K562 (cell line): ENCODE results near the gene TOR3A.

DNA sequence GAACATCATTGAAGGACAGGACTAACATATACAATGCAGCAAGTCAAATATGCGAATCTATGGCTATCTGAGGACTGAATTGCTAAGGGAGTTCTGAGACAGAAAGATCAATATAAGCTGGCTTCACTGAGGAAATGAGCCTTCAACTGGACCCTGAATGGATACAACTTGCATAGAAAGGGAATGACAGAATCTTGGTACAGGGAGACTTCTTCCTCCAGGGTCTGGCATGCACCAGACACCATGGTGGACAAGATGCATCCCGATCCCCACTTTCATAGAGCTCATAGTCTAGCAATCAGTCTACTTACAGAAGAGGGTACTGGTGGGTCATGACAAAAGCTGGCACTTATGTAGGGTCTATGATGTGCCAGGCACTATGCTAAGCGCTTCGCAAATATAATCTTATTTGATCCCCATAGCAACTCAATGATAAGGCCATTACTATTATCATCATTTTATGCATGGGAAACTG is 30.3 kb upstream of the SEC16B start:
- RAMPAGE, long total RNA: no peak
- RRBS: no CpG with 5 or more reads among the region's 4 CpGs
PRO-cap:
- standard: no peak
- CoPRO, capped RNA only, 2 experiments: no peak in any of the 2 experiments
- CoPRO, capped and uncapped RNA, 2 experiments: no peak in any of the 2 experiments
- CoPRO, uncapped RNA only, 2 experiments: no peak in any of the 2 experiments
CAGE:
- cytosol, long polyA plus RNA: no peak
- long polyA plus RNA: no peak
- nucleolus, long total RNA: no peak
- nucleus, long polyA plus RNA: no peak

GRCh38 chr1:178031809-178032283 is 62.0 kb upstream of the SEC16B start:
- RAMPAGE, long total RNA: no peak
PRO-cap:
- standard: no peak
- CoPRO, capped RNA only, 2 experiments: no peak in any of the 2 experiments
- CoPRO, capped and uncapped RNA, 2 experiments: no peak in any of the 2 experiments
- CoPRO, uncapped RNA only, 2 experiments: no peak in any of the 2 experiments
CAGE:
- cytosol, long polyA plus RNA: no peak
- long polyA plus RNA: no peak
- nucleolus, long total RNA: no peak
- nucleus, long polyA plus RNA: no peak

DNA sequence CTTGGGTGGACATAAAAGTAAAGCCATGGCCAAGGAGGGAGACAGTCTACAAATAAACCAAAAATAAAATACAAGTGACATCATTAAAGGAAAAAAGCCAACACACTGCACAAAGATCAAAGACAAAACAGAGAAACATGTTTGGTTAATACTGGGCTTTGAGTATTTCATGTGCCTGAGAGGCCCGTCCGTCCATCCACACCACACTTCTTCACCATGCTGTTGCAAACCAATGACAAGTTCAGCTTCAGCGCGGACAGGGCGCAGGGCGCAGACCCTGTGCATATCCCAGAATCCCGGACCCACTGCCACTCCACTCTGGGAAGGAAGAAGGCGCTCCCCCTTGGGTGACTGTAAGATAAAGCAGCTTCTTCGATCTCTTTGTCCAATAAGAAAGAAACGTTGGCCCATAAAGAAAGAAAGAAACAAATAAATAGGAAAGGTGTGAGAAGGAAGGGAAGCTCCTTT is 836 bp upstream of the RASAL2 start:
- RAMPAGE, long total RNA: no peak
- RRBS: no CpG with 5 or more reads among the region's 10 CpGs
PRO-cap:
- standard: no peak
- CoPRO, capped RNA only, 2 experiments: no peak in any of the 2 experiments
- CoPRO, capped and uncapped RNA, 2 experiments: no peak in any of the 2 experiments
- CoPRO, uncapped RNA only, 2 experiments: no peak in any of the 2 experiments
CAGE:
- cytosol, long polyA plus RNA: no peak
- long polyA plus RNA: no peak
- nucleolus, long total RNA: no peak
- nucleus, long polyA plus RNA: no peak

DNA sequence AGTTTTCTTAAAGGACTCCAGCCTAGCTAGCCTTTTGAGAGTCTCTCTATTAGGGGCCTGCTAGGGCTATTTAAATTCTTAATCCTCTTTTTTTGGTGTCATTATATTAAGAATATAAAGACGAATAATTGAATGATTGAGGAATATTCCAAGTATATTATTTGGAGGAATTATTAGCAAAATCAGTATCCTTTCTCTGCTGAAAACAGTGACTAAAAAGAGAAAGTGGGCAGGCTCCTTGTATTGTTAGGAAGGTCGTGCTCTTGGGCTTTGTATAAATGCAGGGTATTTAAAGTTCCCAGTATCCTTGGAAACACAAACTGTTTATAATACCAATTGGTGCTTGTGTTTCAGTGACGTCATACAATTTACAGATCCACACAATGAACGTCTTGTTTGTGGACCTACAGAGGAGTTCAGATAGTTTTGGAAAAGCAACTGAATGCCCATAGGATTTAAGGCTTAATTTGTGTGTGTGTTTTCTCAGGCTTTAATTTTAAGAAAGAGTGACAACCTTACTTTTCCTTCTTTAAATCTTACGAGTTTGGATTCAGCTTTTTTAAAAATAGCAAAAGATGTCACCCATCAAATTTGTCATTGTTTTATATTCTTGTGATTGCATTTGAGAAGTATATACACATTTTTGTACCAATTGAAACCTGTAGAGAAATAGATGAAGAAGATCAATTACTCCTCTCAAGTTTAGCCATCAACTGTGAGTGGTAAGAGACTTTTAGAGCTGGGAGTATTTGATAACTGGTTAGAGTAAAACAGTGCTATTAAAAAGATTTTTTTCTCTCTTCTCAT is 168.3 kb downstream of the RASAL2 start:
- RAMPAGE, long total RNA: no peak
- RRBS: no CpG with 5 or more reads among the region's 5 CpGs
PRO-cap:
- standard: no peak
- CoPRO, capped RNA only, 2 experiments: no peak in any of the 2 experiments
- CoPRO, capped and uncapped RNA, 2 experiments: no peak in any of the 2 experiments
- CoPRO, uncapped RNA only, 2 experiments: no peak in any of the 2 experiments
CAGE:
- cytosol, long polyA plus RNA: no peak
- long polyA plus RNA: no peak
- nucleolus, long total RNA: no peak
- nucleus, long polyA plus RNA: no peak

GRCh38 chr1:178283316-178283980 is 189.5 kb downstream of the RASAL2 start:
- RAMPAGE, long total RNA: no peak
- RRBS: no CpG with 5 or more reads among the region's 5 CpGs
PRO-cap:
- standard: no peak
- CoPRO, capped RNA only, 2 experiments: no peak in any of the 2 experiments
- CoPRO, capped and uncapped RNA, 2 experiments: no peak in any of the 2 experiments
- CoPRO, uncapped RNA only, 2 experiments: no peak in any of the 2 experiments
CAGE:
- cytosol, long polyA plus RNA: no peak
- long polyA plus RNA: no peak
- nucleolus, long total RNA: no peak
- nucleus, long polyA plus RNA: no peak

GRCh38 chr1:178320434-178320698 is 176.4 kb downstream of the CLEC20A start:
- RAMPAGE, long total RNA: no peak
- RRBS: no CpG with 5 or more reads among the region's 18 CpGs
PRO-cap:
- standard: no peak
- CoPRO, capped RNA only, 2 experiments: no peak in any of the 2 experiments
- CoPRO, capped and uncapped RNA, 2 experiments: no peak in any of the 2 experiments
- CoPRO, uncapped RNA only, 2 experiments: no peak in any of the 2 experiments
CAGE:
- cytosol, long polyA plus RNA: no peak
- long polyA plus RNA: no peak
- nucleolus, long total RNA: no peak
- nucleus, long polyA plus RNA: no peak

GRCh38 chr1:178408950-178409337 is 87.8 kb downstream of the CLEC20A start:
- RAMPAGE, long total RNA: no peak
- RRBS: no CpG with 5 or more reads among the region's 2 CpGs
PRO-cap:
- standard: no peak
- CoPRO, capped RNA only, 2 experiments: no peak in any of the 2 experiments
- CoPRO, capped and uncapped RNA, 2 experiments: no peak in any of the 2 experiments
- CoPRO, uncapped RNA only, 2 experiments: no peak in any of the 2 experiments
CAGE:
- cytosol, long polyA plus RNA: no peak
- long polyA plus RNA: no peak
- nucleolus, long total RNA: no peak
- nucleus, long polyA plus RNA: no peak

DNA sequence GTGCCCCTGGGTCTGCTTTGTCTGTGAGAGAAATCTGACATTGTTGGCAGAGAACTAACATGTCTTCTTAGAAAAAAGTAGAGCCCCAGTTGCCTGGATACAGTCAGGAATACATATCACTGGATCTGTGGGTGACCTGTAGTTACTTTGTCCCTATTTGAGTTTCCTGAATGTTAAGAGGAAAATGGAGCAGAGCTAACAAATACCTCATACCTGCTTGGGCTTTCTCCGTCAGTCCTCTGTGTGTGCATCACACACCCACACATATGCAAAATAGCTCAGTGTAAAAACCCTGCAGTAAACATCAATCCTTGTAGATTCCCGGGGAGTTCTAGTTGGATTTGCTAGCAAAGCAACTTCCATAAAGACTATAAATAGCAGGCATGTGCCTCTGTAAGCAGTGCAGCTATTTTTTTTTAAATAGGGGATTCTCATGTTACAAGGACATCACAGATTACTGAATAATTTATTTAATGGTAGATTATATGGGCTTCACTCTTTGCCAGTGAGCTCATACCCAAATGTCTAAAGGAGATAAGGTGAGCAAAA is 63.0 kb downstream of the TEX35 start:
- RAMPAGE, long total RNA: no peak
- RRBS: no CpG with 5 or more reads among the region's 2 CpGs
PRO-cap:
- standard: no peak
- CoPRO, capped RNA only, 2 experiments: no peak in any of the 2 experiments
- CoPRO, capped and uncapped RNA, 2 experiments: no peak in any of the 2 experiments
- CoPRO, uncapped RNA only, 2 experiments: no peak in any of the 2 experiments
CAGE:
- cytosol, long polyA plus RNA: no peak
- long polyA plus RNA: no peak
- nucleolus, long total RNA: no peak
- nucleus, long polyA plus RNA: no peak

GRCh38 chr1:178933295-178933827 is 62.5 kb upstream of the ANGPTL1 start:
- RAMPAGE, long total RNA: no peak
- RRBS: no CpG with 5 or more reads among the region's 3 CpGs
PRO-cap:
- standard: no peak
- CoPRO, capped RNA only, 2 experiments: no peak in any of the 2 experiments
- CoPRO, capped and uncapped RNA, 2 experiments: no peak in any of the 2 experiments
- CoPRO, uncapped RNA only, 2 experiments: no peak in any of the 2 experiments
CAGE:
- cytosol, long polyA plus RNA: no peak
- long polyA plus RNA: no peak
- nucleolus, long total RNA: no peak
- nucleus, long polyA plus RNA: no peak

DNA sequence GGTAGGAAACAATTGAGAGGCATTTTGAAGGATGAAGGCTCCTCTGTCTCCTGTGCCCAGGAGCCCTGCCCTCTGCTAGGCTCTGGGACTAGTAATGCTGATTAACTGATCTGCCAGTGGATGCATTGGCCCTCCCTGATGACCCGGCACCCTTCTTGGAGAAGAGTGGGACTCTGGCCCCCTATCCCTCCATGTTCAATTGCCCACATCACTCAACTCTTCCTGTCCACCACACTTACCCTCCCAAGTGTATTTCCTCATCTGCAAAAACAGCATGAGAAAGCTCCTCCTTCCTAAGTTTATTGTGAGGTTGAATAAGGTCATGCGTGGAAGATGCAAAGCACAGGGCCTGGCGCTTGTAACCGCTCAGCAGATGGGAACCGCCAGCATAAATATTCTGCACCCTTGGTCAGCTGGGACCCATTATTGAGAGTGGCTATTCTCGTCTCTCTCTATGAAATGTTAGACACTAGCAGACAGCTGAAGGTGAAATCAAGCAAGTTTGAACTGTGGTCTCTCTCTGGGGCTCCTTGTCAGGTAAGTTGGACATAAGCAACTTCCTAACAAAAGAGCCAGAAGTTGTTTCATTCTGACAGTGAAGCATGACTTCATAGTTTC is 63.1 kb upstream of the ANGPTL1 start:
- RAMPAGE, long total RNA: no peak
- RRBS: no CpG with 5 or more reads among the region's 6 CpGs
PRO-cap:
- standard: no peak
- CoPRO, capped RNA only, 2 experiments: no peak in any of the 2 experiments
- CoPRO, capped and uncapped RNA, 2 experiments: no peak in any of the 2 experiments
- CoPRO, uncapped RNA only, 2 experiments: no peak in any of the 2 experiments
CAGE:
- cytosol, long polyA plus RNA: no peak
- long polyA plus RNA: no peak
- nucleolus, long total RNA: no peak
- nucleus, long polyA plus RNA: no peak

DNA sequence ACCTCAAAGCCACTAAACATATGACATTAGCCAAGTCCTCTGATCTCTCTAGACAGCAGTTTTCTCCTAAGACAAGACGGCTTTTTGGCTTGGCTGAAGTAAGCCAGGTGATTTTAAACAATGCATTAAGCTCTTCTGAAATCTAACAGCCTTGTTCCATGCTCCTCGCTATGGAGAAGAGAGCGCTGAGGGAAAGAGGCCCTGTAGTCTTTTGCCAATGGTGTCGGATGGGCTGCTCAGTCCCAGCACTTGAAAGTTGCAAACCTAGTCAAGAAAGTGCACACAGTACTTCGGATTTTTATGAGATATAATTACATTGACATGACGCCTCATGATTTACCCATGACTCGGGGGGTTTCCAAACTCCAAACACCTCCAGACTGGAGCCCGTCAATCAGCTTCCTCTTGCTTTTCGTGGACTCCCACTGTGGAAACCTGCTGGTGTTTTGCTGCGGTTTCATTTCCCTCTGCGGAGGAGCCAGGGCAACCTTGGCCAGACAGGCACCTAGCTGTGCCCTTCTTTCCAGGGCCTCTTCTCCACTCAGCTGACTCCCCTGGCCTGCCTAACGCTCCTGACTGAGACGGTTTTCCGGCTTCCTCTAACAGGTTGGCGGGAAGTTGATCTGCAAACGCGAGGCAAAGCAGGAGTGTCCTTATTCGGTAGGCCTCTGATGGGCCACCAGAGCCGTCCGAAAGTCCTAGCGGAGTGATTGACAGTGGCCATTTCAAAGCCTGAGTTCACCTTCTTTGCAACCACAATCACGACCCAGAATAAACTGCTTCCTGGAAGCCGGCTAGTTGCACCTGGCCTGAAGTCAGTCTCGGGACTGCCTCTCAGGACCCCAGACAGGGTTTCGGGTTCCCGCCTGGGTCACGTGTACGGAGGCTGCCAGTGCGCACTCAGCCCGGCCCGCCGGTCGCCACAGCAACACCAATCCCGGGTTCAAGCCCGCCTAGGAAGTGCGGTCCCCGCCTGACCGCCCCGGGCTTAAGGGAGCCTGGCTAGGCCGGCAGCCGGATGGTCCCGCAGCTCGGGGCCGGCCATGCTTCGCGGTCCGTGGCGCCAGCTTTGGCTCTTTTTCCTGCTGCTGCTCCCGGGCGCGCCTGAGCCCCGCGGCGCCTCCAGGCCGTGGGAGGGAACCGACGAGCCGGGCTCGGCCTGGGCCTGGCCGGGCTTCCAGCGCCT is at the start of gene TOR3A:
Gene TOR3A, plus strand, starts transcription at position 985 of the 1,186 bp plus-strand sequence.
- RAMPAGE, long total RNA: no peak
- RRBS: 2% methylated on average over 21 of the region's 61 CpGs
PRO-cap:
- standard: bidirectional peak, plus-strand start at position 616 of the sequence, minus-strand start at position 578 of the sequence; bidirectional peak, plus-strand start at position 991 of the sequence, minus-strand start at position 829 of the sequence
- CoPRO, capped RNA only, 2 experiments: peak in 2 of 2 experiments; most common plus-strand start position 1,019 of the sequence (in 2); most common minus-strand start position 829 of the sequence (in 2)
- CoPRO, capped and uncapped RNA, 2 experiments: peak in 2 of 2 experiments; most common plus-strand start position 33 of the sequence (in 2); most common minus-strand start position 829 of the sequence (in 1)
- CoPRO, uncapped RNA only, 2 experiments: peak in 2 of 2 experiments; most common plus-strand start position 301 of the sequence (in 1); most common minus-strand start position 125 of the sequence (in 1)
CAGE:
- cytosol, long polyA plus RNA: start-site peak on the plus strand centred at position 984 of the sequence, 67 bp wide, 1,900 and 1,378 reads in 2 replicates
- long polyA plus RNA: start-site peak on the plus strand centred at position 993 of the sequence, 18 bp wide, 152 and 838 reads in 2 replicates
- nucleolus, long total RNA: no peak
- nucleus, long polyA plus RNA: start-site peak on the minus strand centred at position 837 of the sequence, 63 bp wide, 13 and 12 reads in 2 replicates; start-site peak on the plus strand centred at position 986 of the sequence, 110 bp wide, 303 and 539 reads in 2 replicates

GRCh38 chr1:179153929-179154779 is 72.3 kb downstream of the TOR3A start:
- RAMPAGE, long total RNA: no peak
- RRBS: no CpG with 5 or more reads among the region's 7 CpGs
PRO-cap:
- standard: no peak
- CoPRO, capped RNA only, 2 experiments: no peak in any of the 2 experiments
- CoPRO, capped and uncapped RNA, 2 experiments: no peak in any of the 2 experiments
- CoPRO, uncapped RNA only, 2 experiments: no peak in any of the 2 experiments
CAGE:
- cytosol, long polyA plus RNA: no peak
- long polyA plus RNA: no peak
- nucleolus, long total RNA: no peak
- nucleus, long polyA plus RNA: no peak

- RAMPAGE, long total RNA: no peak
- RRBS: no CpG with 5 or more reads among the region's 9 CpGs
PRO-cap:
- standard: no peak
- CoPRO, capped RNA only, 2 experiments: no peak in any of the 2 experiments
- CoPRO, capped and uncapped RNA, 2 experiments: no peak in any of the 2 experiments
- CoPRO, uncapped RNA only, 2 experiments: no peak in any of the 2 experiments
CAGE:
- cytosol, long polyA plus RNA: no peak
- long polyA plus RNA: no peak
- nucleolus, long total RNA: no peak
- nucleus, long polyA plus RNA: no peak
Measured at GRCh38 chr1:179292420-179292963, 1.1 kb upstream of the SOAT1 start.

DNA sequence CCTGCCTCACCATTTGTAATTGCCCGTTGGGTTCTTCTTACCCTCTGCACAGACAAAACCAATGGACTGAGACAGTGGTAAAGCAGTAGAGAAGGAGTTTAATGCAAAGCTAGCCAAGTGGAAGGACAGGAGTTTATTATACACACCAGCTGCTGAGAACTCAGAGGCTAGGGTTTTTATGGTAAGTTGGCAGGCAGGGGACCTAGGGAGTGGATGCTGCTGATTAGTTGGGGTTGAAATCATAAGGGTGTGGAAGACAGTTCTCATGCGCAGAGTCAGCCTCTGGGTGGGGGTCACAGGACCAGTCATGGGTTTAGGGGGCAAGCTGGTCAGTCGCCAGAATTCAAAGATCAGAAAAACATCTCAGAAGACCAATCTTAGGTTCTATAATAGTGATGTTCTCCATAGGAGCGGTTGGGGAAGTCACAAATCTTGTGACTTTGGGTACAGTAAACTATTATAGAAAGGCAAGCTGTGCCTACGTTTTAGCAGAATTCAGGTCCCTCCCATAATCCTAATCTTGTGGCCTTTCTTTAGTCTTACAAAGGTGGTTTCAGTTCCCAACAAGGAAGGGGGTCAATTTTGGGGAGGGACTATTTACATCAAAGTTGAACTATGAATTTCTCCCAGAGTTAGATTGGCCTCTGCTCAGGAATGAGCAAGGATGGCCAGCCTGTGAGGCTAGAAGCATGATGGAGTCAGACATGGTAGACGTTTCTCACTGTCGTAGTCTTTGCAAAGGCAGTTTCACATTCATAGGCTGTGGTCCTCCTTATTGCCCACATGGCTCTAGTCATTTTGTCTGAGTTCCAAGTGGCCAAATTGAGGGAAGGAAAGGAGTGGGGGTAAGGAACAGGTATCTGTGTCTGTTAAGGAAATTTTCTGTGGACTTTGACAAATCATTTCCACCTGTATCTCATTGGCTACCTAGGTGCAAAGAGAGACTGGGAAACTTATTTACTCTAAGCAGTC is 35.5 kb upstream of the AXDND1 start:
- RAMPAGE, long total RNA: no peak
- RRBS: no CpG with 5 or more reads among the region's 7 CpGs
PRO-cap:
- standard: no peak
- CoPRO, capped RNA only, 2 experiments: no peak in any of the 2 experiments
- CoPRO, capped and uncapped RNA, 2 experiments: no peak in any of the 2 experiments
- CoPRO, uncapped RNA only, 2 experiments: no peak in any of the 2 experiments
CAGE:
- cytosol, long polyA plus RNA: no peak
- long polyA plus RNA: no peak
- nucleolus, long total RNA: no peak
- nucleus, long polyA plus RNA: no peak

GRCh38 chr1:179550786-179551807 is 24.7 kb downstream of the NPHS2 start:
- RAMPAGE, long total RNA: no peak
- RRBS: no CpG with 5 or more reads among the region's 10 CpGs
PRO-cap:
- standard: no peak
- CoPRO, capped RNA only, 2 experiments: no peak in any of the 2 experiments
- CoPRO, capped and uncapped RNA, 2 experiments: no peak in any of the 2 experiments
- CoPRO, uncapped RNA only, 2 experiments: no peak in any of the 2 experiments
CAGE:
- cytosol, long polyA plus RNA: no peak
- long polyA plus RNA: no peak
- nucleolus, long total RNA: no peak
- nucleus, long polyA plus RNA: no peak

GRCh38 chr1:179742634-179743025 is 461 bp upstream of the FAM163A start:
- RAMPAGE, long total RNA: no peak
- RRBS: 5% methylated on average over 5 of the region's 18 CpGs
PRO-cap:
- standard: no peak
- CoPRO, capped RNA only, 2 experiments: no peak in any of the 2 experiments
- CoPRO, capped and uncapped RNA, 2 experiments: no peak in any of the 2 experiments
- CoPRO, uncapped RNA only, 2 experiments: no peak in any of the 2 experiments
CAGE:
- cytosol, long polyA plus RNA: no peak
- long polyA plus RNA: no peak
- nucleolus, long total RNA: no peak
- nucleus, long polyA plus RNA: no peak

DNA sequence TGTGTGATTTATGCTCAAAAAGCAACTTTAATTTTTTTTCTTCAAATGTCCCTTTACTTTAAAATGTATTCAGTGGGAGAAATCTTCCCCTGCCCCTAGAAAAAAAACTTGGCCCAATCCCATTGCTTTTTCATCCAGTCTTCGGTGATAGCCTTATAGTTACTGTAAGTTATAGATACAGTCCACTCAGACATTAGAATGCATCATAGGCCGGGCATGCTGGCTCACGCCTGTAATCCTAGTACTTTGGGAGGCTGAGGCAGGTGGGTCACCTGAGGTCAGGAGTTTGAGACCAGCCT is 61.9 kb downstream of the FAM163A start:
- RAMPAGE, long total RNA: no peak
- RRBS: no CpG with 5 or more reads among the region's 3 CpGs
PRO-cap:
- standard: no peak
- CoPRO, capped RNA only, 2 experiments: no peak in any of the 2 experiments
- CoPRO, capped and uncapped RNA, 2 experiments: no peak in any of the 2 experiments
- CoPRO, uncapped RNA only, 2 experiments: no peak in any of the 2 experiments
CAGE:
- cytosol, long polyA plus RNA: no peak
- long polyA plus RNA: no peak
- nucleolus, long total RNA: no peak
- nucleus, long polyA plus RNA: no peak

DNA sequence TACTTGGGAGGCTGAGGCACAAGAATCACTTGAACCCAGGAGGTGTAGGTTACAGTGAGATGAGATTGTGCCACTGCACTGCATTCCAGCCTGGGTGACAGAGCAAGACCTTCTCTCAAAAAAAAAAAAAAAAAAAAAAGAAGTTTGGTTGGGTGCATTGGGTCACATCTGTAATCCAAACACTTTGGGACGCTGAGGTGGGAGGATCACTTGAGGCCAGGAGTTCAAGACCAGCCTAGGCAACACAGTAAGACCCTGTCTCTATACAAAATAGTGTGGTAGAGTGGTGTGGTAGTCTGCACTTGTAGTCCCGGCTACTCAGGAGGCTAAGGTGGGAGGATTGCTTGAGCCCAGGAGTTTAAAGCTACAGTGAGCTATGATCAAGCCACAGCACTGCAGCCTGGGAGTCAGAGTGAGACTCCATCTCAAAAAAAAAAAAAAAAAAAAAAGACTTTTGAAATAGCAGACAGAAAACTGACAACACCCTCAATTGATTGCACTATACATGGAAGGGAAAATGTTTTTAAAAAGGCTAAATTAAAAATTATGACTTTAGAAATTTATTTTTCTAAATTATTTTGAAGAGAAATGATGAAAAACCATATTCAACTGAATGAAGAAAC is 34.1 kb downstream of the TOR1AIP2 start:
- RAMPAGE, long total RNA: no peak
- RRBS: no CpG with 5 or more reads among the region's 2 CpGs
PRO-cap:
- standard: no peak
- CoPRO, capped RNA only, 2 experiments: no peak in any of the 2 experiments
- CoPRO, capped and uncapped RNA, 2 experiments: no peak in any of the 2 experiments
- CoPRO, uncapped RNA only, 2 experiments: no peak in any of the 2 experiments
CAGE:
- cytosol, long polyA plus RNA: no peak
- long polyA plus RNA: no peak
- nucleolus, long total RNA: no peak
- nucleus, long polyA plus RNA: no peak